Pulmonary lymph node (tissue), 1 donor: ENCODE measurements around a stretch of chr12.

GRCh38 chr12:57133873-57134267, 5.6 kb downstream of the LRP1 start:
- PRO-cap = no peak

DNA sequence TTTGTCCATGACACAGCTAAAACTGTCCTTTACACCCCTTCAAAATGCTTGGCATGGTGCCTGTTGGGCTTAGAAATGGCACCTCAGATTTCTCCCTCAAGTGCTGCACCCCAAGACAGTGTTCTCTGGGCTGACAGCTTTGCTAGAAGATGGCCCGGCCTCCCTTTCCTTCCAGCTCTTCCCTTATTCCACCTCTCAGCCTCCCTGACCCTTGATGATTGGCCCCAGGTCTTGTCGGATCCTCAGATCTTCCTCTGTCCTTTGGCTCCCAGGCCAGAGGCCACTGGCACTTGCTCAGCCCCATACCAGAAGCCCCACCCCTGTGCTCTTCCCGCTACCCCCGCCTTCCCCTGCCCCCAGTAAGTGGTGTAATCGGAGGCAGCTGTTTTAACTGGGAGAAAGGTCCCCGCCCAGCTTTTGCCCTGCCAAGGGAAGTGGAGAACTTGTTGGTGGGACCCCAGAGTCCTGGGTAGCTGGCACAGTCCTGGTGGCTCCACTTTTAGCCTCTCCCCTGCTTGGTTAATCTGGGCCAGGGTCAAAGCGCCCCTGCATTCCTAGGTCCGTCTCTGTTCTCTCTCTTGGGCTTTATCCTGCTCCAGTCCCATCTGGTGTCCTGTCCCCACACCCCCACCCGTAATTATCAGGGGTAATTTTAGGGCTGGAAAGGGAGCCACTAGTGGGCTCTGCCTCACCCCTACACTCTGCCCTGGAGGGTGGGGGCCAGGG, 10.6 kb downstream of the LRP1 start:
- PRO-cap = no peak

DNA sequence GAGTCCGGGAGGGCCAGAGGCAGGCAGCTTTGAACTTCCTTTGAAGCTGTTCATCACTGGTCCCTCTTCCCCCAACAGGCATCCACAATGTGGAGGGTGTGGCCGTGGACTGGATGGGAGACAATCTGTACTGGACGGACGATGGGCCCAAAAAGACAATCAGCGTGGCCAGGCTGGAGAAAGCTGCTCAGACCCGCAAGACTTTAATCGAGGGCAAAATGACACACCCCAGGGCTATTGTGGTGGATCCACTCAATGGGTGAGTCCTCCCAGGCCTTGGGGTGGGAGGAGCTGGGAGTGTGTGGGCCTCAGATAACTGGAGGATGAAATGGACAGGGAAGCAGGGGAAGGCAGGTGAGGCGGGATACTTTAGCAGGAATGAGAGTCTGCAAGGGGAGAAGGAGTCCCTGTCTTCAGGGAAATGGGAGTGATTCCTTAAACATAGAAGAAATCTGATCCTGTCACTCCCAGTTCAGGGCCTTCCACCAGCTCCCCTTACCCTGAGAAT, 31.5 kb downstream of the LRP1 start:
- PRO-cap = no peak

- PRO-cap = no peak
These were observed 38.6 kb downstream of the LRP1 start for GRCh38 chr12:57166605-57167491.

DNA sequence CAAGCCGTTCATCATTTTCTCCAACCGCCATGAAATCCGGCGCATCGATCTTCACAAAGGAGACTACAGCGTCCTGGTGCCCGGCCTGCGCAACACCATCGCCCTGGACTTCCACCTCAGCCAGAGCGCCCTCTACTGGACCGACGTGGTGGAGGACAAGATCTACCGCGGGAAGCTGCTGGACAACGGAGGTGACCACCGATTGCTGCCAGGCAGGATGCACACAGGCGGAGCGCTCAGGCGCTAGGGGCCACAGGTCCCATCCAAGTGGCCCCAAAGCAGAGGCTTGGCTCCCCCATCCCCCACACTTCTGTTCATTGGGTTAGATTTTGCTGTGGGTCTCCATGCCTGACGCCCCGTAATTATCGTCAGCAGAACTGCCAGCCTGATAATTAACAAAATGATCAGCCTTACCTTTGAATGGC, 40.7 kb upstream of the NXPH4 start:
- PRO-cap = no peak

- PRO-cap = unidirectional peak, minus-strand start at chr12:57210545
These were observed 6.5 kb upstream of the NXPH4 start for GRCh38 chr12:57210013-57210674.

GRCh38 chr12:57211759-57212031, 4.9 kb upstream of the NXPH4 start:
- PRO-cap = no peak

DNA sequence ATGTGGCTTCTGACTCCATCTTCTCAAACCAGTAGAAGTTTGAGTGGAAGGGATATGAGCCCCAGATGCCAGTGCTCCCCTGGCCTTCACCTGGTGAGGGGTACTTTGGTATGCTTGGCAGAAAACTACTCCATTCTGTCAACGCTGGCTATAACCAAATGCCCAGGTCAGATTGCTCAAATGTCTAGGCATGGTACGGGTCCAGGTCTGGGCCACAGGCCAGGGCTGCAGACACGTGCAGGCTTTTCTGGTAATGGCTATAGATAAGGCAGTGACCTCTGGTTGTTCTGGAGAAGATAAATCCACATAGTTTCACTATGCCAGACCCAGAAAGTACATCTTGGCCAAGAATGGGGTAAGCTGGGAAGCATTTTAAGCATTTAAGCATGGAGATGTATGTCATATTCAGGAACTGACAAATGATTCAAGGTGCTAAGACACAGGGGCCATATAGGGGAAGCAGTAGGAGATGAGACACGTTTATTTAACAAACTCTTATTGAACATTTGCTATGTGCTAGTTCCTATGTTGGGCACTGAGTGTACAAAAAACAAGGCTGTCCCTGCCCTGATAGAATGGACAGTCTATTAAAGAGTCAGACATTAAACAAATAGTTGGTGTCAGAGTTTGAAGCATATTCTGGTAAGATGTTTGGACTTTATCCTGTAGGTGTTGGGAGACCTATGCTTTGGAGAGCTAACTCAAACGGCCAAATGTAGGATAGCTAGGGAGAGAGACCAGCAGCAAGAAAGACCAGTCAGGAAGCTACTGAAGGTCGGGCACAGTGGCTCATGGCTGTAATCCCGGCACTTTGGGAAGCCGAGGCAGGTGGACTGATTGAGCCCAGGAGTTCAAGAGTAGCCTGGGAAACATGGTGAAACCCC, 8.5 kb upstream of the STAC3 start:
- PRO-cap = no peak

- PRO-cap = no peak
These were observed 48.9 kb upstream of the STAC3 start for GRCh38 chr12:57299774-57300490.

- PRO-cap = no peak
These were observed 10.3 kb downstream of the R3HDM2 start for GRCh38 chr12:57420408-57421133.

DNA sequence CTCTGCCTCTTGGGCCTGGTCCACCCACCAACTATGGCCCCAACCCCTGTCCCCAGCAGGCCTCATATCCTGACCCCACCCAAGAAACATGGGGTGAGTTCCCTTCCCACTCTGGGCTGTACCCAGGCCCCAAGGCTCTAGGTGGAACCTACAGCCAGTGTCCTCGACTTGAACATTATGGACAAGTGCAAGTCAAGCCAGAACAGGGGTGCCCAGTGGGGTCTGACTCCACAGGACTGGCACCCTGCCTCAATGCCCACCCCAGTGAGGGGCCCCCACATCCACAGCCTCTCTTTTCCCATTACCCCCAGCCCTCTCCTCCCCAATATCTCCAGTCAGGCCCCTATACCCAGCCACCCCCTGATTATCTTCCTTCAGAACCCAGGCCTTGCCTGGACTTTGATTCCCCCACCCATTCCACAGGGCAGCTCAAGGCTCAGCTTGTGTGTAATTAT, 8.7 kb downstream of the ARHGAP9 start:
- PRO-cap = no peak

GRCh38 chr12:57523030-57523380, 381 bp downstream of the MBD6 start:
- PRO-cap = bidirectional peak, plus-strand start at chr12:57523263, minus-strand start at chr12:57523156

DNA sequence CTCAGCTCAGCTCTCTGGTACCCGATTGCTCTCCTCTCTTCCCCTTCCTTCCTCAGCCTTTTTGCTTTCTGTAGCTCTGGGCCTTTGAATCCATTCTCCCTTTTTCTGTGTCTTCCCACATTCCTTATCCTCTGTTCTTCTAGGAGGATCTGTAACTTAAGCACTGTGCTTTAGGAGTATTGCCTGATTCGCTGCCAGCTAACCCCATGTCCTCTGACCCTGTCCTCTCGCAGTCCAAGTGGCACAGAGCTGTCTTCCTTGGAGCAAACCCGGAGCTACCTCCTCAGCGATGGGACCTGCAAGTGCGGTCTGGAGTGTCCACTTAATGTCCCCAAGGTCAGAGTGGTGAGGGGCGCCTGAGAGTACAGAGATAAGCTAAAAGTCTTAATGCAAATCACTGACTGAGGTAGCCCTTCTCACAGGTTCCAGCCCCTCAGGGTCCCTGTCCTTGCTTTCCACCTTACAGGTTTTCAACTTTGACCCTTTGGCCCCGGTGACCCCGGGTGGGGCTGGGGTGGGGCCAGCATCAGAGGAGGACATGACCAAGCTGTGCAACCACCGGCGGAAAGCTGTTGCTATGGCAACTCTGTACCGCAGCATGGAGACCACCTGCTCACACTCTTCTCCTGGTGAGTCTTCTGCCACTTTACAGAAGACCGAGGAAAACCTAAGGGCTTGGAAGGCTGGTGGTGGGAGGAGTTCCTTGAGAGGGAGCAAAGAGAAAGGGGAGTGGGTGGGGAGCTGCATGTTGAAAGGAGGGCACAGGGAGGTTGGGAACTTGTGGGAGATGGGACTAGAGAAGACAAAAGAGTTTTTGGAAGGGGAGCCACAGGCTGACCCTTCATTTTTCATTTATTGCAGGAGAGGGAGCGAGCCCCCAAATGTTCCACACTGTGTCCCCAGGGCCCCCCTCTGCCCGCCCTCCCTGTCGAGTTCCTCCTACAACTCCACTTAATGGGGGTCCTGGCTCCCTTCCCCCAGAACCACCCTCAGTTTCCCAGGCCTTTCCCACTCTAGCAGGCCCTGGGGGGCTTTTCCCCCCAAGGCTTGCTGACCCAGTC, 2.2 kb downstream of the MBD6 start:
- PRO-cap = no peak

DNA sequence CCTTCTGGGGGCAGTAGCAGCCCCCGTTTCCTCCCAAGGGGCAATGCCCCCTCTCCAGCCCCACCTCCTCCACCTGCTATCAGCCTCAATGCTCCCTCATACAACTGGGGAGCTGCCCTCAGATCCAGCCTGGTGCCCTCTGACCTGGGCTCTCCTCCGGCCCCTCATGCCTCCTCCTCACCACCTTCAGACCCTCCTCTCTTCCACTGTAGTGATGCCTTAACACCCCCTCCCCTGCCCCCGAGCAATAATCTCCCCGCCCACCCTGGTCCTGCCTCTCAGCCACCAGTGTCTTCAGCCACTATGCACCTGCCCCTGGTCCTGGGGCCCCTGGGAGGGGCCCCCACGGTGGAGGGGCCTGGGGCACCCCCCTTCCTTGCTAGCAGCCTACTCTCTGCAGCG, 2.9 kb downstream of the MBD6 start:
- PRO-cap = no peak

DNA sequence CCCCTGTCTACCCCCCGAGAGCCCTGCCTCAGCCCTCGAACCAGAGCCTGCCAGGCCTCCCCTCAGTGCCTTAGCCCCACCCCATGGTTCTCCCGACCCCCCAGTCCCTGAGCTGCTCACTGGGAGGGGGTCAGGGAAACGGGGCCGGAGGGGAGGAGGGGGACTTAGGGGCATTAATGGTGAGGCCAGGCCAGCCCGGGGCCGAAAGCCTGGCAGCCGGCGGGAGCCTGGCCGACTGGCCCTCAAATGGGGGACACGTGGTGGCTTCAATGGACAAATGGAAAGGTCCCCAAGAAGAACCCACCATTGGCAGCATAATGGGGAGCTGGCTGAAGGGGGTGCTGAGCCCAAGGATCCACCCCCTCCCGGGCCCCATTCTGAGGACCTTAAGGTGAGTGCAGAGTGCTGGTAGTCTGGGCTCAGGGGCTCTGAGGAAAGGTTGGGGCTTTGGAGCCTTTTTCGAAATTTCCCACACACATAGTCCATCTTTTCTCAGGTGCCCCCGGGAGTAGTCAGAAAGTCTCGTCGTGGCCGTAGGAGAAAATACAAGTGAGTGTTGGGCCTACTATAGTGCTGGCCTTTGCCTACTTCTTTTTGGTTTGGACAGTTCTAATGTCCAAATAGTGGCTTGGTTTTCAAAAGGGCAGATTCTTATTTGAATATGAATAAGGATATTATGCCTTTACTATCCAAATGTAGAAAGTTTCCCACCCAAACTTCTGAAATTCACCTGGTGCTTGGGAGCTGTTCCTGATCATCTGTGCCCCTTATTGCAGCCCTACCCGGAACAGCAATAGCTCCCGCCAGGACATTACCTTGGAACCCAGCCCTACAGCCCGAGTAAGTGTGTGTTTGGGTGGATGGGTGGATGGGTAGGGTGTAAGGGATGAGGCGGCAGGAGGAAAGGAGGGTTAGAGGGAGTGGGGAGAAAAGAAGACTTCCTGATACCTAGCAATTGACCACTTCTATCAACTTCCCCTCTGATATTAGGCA, 5.8 kb downstream of the MBD6 start:
- PRO-cap = no peak

GRCh38 chr12:57615574-57616032, 4.4 kb downstream of the ARHGEF25 start:
- PRO-cap = no peak

GRCh38 chr12:57745952-57746928, 1.4 kb downstream of the TSPAN31 start:
- PRO-cap = no peak

GRCh38 chr12:57748185-57748562, 3.3 kb downstream of the TSPAN31 start:
- PRO-cap = no peak

- PRO-cap = bidirectional peak, plus-strand start at chr12:57764830, minus-strand start at chr12:57764781
These were observed 2.2 kb downstream of the CYP27B1 start for GRCh38 chr12:57764684-57765000.

- PRO-cap = no peak
These were observed 2.7 kb upstream of the AVIL start for GRCh38 chr12:57821096-57821784.